ENCODE data around the gene PARVG.

DNA sequence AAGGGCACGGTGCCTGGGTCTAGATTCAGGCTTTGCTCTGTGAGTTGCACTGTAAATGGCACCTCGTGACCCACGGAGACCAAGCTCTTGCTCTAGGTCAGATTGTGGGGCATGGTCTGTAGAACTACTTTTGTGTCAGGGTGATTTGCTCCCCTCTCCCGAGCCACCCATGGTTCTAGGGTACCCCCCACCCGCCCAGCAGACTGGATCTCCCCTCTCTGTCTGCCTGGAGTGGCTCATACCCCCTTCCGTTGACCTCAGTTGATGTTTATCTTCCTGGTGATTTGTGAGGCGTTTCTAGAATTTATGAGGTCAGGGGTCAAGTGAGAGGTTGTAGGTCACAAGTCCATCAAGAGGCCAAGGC lies 76.1 kb upstream of the TTLL12 start:
- PRO-cap, 2 experiments: peak in 2 of 2 experiments; most common minus-strand start position 228 of the sequence (in 1)

DNA sequence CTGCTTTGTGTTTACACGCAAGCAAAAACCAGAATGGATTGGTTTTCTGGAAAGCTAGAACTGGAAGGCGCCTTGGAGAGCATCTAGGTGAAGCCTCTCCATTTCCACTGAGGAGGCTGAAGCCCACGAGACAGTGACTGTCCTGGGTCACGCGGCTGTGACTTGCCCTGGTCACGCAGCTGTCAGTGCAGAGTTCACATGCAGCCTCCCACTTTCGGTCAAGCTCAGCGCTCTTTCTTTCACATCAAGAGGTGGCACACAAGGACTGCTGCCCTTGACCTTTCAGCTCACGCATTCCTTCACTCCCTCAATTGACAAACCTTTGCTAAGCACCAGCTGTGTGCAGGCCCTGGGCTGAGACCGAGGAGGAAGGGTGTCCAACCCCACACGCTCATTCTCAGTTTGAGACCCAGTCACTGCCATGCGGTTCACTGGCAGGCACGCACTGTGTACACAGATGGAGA lies 70.4 kb downstream of the SCUBE1 start:
- PRO-cap, 2 experiments: no peak in any of the 2 experiments

DNA sequence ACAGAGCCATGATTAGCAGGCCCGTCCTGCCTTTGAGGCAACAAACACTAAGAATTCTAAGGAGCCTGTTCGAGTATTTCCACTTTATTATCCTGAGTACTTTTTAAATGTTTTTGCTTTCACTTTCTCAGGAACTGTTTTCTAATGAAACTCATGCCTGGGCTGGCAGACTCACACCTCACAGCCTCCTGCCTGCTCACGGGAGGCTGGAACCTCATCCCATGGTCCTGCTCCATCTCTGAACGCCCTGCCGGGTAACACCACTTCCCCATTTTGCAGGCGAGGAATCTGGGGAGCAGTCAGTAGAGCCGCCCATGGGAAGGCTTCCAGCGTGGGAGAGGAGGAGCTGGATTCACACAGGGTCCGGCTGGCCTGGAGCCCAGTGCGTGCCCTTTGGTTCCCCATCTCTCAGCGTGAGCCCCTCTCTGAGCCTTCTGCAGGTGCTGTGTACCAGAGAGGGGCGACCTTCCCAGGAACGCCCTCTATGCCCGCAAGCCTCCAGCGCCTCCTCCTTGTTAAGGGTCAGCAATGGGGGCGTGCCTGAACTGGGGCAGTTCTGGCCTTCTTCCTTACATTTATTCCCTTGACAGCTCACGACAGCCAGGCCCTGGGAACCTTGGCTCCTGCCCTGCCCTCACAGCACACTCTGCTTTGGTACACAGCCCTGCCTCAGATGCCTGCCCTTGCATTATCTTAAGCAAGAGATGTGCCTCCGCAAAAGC lies 53.5 kb downstream of the SCUBE1 start:
- PRO-cap, 2 experiments: no peak in any of the 2 experiments

DNA sequence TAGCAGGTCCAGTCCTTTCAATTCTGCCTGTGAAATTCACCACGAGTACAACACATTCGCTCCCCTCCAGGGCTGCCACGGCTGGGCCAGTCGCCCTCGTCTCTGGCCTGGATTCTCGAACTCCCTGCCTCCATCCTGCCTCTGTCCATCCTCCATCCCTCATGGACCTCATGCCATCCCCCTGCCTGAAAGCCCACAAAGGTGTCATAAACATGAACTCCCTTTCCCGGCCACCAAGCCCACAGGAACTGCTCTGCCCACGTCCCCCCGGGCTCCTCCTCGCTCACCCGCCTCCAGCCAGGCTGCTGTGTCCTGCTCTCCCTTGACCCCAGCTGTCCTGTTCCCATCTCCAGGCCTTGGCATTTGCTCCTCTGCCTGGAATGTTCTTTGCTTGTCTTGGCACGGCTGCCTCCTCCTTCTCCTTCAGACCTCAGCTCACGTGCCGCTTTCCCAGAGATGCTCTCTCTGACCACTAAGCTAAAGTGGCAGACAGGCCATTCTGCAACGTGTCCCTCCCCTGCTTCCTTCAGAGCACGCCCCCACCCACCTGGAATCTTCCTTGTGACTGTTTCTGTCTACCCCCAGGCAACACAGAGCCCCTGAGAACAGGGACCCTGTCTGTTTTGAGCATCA lies 41.9 kb downstream of the SCUBE1 start:
- PRO-cap, 2 experiments: no peak in any of the 2 experiments

GRCh38 chr22:43726326-43726858 lies 85.7 kb downstream of the EFCAB6 start:
- PRO-cap, 2 experiments: no peak in any of the 2 experiments

DNA sequence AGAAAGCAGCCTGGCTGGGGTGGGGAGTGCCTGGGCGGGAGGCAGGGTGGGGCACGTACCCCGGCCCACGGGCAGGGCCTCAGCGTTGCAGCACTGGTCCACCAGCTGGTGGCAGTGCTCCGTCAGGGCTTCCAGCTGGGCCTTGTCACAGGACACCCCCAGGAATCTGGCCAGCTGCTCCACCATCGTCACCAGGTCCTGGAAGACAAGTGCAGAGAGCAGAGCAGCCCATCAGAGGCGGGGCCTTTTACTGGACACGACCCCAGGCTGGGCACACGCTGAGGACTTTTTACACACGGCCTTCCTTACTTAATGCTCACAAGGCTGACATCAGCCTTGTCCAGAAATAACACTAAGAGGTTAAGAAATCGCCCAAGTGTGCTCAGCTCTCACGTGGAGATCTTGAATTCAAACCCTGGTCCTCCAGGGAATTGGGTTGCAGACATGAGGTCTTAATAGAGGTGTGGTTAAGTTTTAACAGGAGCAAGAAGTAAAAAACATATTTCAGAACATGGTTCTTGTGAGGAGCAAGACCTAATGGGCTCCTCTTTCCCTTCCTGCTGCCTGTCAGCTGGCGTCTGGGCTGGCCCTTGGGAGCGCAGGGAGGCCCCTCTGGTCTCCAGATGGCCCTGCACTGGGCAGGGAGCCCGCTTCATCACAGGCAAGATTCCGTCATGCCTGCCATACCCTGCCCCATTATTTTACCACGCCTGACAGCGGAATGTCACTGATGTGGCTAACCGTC lies 17.1 kb upstream of the EFCAB6 start:
- PRO-cap, 2 experiments: no peak in any of the 2 experiments

- PRO-cap, 2 experiments: no peak in any of the 2 experiments
Observed at GRCh38 chr22:43919024-43919988, 4.3 kb upstream of the PNPLA3 start.

DNA sequence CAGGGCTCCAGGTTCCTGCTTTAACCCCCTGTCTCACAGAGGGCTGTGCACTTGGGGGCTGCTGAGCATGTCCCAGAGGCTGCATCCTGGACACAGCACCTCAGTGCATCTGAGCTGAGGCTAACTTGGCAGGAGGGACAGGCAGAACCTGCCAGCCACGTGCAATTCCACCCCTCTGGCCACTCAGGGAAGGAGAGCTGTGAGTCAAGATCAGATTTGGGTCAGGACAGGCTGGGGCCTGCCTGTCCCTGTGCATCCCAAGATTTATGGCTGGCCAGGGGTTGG lies 2.4 kb downstream of the PNPLA3 start:
- PRO-cap, 2 experiments: peak in 1 of 2 experiments; most common minus-strand start position 102 of the sequence (in 1)

GRCh38 chr22:44033699-44034052 lies 9.6 kb downstream of the PARVB start:
- PRO-cap, 2 experiments: no peak in any of the 2 experiments

GRCh38 chr22:44180601-44180991 lies at the start of gene PARVG:
Gene PARVG, plus strand, starts transcription at chr22:44180925.
- PRO-cap, 2 experiments: no peak in any of the 2 experiments

- PRO-cap, 2 experiments: no peak in any of the 2 experiments
Observed at GRCh38 chr22:44182031-44182265, 1.2 kb downstream of the PARVG start.

GRCh38 chr22:44311771-44312185 lies 973 bp downstream of the SHISAL1 start:
- PRO-cap, 2 experiments: no peak in any of the 2 experiments

GRCh38 chr22:44383463-44384241 lies 70.9 kb upstream of the SHISAL1 start:
- PRO-cap, 2 experiments: no peak in any of the 2 experiments

DNA sequence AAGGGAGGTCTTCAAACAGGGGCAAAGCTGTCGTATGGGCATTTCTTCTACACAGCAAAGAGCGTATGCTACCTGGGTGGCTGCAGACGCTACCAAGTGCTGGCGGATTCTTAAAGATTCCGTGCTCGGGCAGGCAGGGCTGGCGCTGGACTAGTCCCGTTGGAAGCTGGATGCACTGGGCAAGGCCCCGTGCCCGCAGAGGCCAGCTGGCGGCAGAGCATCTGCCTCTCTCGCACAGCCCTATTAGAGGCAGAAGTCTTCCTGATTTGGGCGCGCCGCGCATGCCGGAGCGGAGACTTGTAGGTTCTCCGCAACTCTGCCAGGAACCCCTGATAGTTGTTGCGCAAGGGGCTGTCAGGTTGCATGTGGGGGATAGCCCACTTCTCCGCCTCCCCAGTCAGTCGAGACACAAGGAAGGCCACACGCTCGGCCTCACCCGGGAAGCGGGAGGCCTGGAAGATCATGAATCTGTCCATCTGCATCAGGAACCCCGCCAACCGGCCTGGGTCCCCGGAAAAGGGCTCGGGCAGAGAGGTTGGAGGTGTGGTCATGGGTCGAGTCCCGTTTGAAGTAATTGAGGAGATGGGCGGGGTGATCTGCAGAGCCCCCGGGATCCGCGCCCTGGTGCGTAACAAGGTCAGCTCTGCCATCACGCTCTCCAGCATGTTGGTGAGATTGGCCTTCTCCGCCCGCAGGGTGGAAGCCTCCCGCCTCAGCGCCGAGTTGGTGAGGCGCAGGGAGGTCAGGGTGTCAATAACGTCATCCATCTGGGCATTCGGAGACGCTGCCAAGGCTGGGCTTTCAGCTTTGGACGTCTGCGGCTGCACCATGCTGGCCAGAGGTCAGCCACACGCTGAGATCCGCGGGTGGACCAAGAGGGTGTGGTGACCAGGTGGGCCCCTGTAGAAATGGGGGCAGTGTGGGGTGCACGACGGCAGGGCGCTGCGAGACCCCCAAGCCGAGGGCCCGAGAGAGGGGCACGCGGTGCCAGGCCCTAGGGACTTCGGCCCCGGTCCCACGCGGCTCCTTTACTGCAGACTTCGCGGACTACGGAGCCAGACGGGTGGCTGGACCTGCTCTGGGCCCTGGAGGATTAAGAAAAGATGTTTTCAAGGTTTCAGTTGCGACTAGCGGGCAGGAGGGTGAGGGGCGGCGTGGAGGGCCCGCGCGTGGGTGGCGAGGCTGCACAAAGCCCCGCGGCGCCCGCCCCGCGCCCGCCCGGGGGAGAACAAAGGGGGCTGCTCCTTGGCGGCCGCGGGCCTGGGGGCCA lies 871 bp downstream of the RTL6 start:
- PRO-cap, 2 experiments: no peak in any of the 2 experiments

GRCh38 chr22:44524167-44524422 lies 26.1 kb upstream of the RTL6 start:
- PRO-cap, 2 experiments: no peak in any of the 2 experiments

DNA sequence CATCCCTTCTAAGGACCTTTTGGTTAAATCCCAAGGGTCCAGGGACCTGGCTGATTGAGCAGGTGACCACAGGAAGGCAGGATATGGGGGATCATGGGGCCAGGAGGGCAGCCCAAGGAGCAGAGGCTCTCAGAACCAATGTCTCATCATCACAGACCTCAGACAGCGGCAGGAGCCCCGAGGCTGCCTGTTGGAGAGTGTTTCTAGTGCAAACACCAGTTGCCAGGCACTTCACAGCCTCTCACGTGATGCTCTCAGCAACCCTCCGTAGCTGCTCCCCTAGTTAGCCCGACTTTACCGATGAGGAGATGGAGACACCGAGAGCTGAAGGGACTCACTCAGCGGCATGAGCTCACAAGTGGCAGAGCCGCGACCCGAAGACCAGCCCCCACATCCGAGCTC lies 28.6 kb upstream of the RTL6 start:
- PRO-cap, 2 experiments: no peak in any of the 2 experiments

DNA sequence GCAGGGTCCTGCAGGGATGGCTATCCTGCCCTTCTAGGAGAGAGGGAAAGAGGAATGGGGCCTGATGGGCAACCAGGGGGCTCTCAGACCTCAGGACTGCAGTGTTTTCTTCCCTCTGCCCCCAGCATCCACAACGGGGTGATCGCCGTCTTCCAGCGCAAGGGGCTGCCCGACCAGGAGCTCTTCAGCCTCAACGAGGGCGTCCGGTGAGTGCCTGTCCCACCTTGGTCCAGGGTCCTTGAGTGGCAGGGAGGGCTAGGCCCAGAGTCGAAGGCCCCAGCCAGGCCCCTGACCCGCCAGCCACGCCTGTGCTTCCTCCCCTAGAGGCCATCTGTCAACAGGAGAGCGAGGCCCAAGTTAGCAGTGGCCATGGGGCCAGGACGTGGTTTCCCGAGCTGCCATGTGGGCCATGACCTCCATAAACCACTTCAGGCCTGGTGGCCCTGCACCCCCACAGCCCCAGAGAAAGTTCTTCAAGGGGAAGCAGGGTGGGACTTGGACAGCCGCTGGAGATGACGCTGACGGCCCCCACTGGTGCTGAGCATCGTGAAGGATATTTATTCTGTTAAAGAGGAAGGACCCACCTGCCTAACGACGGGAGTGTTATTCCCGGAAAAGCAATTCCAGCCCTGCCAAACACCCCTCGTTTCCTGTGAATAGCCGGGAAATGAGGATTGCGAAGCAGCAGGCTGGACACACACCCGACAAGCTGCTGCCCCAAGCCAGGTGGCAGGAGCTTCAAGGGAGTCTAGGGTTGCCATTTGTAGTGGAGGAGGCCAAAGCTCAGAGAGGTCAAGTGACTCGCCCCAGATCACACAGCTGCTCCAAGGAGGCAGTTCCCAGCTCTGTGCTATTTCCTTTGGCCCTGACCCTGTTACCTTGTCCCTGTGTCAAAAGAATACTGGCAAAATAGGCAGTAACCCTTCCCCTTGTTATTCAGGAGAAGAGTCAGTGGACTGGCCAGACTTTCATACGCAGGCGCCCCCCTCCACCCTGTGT lies 12.8 kb downstream of the PRR5 start:
- PRO-cap, 2 experiments: no peak in any of the 2 experiments

DNA sequence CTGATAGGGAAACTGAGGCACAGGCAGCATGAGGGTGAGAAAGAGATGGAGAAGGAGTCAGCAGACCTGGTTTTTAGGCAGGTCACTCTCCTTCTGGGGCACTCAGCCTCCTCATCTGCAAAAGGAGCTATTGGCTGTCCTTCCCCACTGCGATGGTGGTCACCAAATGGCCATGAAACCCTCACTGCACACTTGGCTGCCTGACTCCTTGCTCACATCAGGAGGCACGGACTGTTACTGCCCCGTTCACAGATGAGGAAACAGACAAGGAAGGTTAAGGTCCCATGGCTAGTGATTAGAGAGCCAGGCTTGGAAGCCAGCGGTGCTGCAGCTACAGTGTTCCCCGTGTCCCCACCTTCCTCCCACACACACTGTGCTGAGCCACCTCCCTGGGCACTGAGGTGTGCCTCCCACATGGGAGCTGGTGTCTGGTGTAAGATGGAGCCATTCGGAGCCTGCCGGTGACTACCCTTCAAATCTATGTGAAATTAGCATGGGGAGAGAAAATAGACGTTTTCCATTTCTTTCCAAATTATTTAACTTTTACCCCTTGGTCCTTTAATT lies 2.6 kb downstream of the ARHGAP8 start:
- PRO-cap, 2 experiments: no peak in any of the 2 experiments

DNA sequence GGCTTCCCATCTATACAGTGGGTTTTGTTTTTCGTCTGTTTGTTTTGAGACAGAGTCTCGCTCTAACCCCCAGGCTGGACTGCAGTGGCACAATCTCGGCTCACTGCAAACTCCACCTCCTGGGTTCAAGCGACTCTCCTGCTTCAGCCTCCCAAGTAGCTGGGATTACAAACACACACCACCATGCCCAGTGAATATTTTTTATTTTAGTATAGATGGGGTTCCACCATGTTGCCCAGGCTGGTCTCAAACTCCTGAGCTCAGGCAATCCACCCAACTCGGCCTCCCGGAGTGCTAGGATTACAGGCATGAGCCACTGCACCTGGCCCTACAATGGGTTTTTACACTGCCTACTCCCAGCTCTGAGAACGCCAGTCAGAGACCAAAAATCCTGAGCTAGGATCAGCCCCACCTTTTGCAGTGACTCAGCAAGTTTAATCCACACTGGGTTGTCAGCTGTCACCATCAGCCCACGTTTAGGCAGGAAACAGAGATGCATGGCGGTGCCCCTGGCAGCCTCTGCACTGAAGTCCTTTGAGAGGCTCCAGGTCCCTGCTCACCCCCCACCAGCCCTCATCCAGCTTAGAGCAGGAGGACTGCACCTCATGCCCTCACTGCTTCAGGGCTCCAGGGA lies 117.5 kb downstream of the ARHGAP8 start:
- PRO-cap, 2 experiments: no peak in any of the 2 experiments

GRCh38 chr22:44994877-44995448 lies 14.8 kb downstream of the PHF21B start:
- PRO-cap, 2 experiments: no peak in any of the 2 experiments

All from Metastatic Liver Carcinoma in the Adrenal Gland (tissue), 2 donors.